SK-MEL-5 (cell line): ENCODE measurements around a stretch of chr18.

RAMPAGE:
- cytosol, long total RNA = no peak
- long total RNA = no peak
- nucleus, long total RNA = no peak
Observed at GRCh38 chr18:50611223-50611951, 51.5 kb downstream of the MAPK4 start.

GRCh38 chr18:50654112-50654628 lies 94.3 kb downstream of the MAPK4 start:
RAMPAGE:
- cytosol, long total RNA = no peak
- long total RNA = no peak
- nucleus, long total RNA = no peak

DNA sequence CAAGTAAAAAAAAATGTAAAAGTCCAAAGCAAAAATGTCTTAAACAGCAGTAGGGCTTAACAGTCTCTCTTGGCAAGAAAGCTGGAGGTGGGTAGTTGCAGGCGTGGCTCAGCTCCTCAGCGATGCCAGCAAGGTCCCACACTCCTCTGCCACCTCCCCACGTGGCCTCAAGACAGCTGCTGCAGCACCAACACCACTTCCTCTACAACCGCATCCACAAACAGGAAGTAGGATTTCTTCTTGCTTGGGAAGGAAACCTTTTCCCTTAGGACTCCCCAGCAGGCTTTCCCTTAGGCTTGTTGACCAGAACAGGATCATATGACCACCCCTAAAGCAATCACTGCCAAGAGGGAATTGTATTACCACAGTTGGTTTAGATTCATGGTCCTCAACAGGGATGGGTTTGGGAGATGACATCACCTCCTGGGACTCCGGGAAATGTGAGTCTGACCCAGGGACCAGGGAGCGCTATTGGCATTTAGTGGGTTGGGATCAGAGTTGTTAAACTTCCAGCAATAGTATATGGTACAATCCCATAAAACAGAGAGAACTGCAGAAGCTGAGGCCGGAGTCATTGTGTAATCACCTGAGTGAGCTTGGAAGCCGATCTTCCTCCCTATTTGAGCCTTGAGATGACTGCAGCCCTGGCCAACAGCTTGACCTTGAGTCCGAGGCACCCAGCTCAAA lies 97.2 kb downstream of the MAPK4 start:
RAMPAGE:
- cytosol, long total RNA = no peak
- long total RNA = no peak
- nucleus, long total RNA = no peak

GRCh38 chr18:50674242-50674789 lies 114.4 kb downstream of the MAPK4 start:
RAMPAGE:
- cytosol, long total RNA = no peak
- long total RNA = no peak
- nucleus, long total RNA = no peak

DNA sequence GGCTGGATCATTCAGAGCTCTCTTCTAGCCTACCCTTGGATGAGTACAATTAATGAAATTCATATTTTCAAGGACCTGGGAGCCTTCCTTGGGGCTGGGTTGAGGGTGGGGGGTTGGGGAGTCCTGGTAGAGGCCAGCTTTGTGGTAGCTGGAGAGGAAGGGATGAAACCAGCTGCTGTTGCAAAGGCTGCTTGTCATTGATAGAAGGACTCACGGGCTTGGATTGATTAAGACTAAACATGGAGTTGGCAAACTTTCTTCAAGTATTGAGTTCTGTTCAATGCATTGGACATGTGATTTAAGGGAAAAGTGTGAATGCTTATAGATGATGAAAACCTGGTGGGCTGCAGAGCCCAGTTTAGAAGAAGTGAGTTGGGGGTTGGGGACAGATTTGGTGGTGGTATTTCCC lies 54.4 kb downstream of the SMAD4 start:
RAMPAGE:
- cytosol, long total RNA = no peak
- long total RNA = no peak
- nucleus, long total RNA = no peak

DNA sequence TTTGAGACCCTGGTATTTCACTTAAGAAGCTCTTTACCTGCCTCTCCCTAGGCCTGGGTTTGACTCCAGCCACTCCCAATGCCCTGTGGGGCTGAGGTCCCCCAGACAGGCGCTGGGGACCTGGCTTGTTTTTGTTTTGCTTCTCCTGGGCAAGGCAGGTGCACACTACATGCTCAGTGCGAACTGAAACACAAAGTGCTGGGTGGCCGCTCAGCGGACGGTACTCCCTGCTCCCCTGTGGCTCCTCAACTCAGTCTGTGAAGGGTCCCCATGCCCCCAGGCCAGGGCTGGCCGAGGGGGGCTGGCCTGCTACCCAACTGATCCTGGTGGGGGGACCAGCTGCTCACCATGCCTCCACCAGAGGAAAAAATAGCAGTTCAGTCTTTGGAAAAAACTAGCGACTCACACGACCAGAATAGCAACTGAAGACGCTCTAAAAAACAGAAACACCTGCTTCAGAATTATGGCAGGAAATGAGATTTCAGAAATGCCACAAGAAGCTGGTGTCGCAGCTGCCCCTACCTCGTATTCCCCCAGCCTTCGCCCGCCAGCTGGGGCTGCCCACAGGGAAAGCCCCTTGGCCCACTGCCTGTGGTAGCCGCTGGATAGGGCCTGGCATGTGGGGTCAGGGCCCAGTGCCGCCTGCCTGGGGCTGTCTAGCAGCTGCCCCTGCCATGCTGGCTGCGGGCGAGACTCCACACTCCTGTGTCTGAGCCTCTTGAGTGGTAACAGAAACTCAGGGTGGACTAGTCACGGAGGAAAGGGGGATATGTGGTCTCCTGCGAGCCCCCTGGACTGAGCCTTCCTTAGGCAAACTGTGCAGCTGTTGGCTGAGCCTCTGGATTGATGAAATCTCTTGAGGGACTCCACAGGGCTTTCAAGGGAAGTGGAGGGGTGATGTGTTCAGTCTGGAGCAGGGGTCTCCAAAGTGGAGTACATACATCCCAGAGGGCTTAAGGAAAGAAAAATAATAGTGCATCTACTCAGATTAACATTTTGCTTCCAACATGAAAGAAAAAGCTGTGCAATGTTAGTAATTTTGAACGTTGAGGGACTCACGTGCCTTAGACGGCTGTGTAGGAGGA lies 43.6 kb downstream of the MEX3C start:
RAMPAGE:
- cytosol, long total RNA = no peak
- long total RNA = no peak
- nucleus, long total RNA = no peak

DNA sequence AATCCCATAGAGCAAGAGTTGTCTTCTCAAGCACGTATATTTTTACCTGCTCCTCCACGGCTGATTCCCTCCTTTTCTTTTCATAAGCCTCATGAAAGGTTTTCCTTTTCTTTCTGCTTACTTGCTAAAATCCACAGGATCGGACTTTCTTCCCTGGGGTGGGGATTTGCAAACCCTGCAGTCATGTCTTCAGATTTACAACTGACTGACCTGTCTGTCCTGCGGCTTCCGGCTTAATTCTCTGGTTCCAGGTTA lies 66.3 kb upstream of the DCC start:
RAMPAGE:
- cytosol, long total RNA = no peak
- long total RNA = no peak
- nucleus, long total RNA = no peak

GRCh38 chr18:52341805-52342378 lies 1.9 kb downstream of the DCC start:
RAMPAGE:
- cytosol, long total RNA = no peak
- long total RNA = no peak
- nucleus, long total RNA = no peak

GRCh38 chr18:54262253-54262461 lies 7.2 kb upstream of the POLI start:
RAMPAGE:
- cytosol, long total RNA = no peak
- long total RNA = no peak
- nucleus, long total RNA = no peak

DNA sequence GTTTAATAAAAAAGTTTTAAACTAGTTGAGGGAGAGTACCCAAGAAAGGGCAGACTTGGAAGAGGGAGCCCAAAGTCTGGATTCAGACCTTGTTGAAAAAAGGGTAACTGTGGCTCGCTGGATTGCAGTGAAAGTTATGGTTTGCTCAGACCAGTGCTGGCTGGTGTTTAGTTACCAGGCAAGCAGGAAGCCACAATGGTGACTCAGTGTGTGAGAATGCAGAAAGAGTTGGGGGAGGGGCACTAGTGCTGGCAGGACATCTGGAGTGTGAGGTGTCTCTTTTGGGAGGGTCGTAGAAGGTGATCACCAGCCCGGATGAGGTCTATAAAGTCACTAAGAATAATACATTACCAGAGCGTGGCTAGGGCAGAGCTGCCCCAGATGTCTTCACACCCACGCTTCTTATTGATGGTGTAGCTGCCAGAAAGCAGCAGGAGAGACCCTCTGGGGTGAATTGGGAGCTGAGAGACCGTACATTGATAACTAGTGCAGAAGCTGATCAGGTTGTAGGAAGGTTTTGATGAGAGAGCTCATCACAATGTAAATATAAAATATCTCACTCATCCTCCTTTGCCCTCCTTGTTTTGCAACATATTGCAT lies 31.1 kb downstream of the C18orf54 start:
RAMPAGE:
- cytosol, long total RNA = no peak
- long total RNA = no peak
- nucleus, long total RNA = no peak

DNA sequence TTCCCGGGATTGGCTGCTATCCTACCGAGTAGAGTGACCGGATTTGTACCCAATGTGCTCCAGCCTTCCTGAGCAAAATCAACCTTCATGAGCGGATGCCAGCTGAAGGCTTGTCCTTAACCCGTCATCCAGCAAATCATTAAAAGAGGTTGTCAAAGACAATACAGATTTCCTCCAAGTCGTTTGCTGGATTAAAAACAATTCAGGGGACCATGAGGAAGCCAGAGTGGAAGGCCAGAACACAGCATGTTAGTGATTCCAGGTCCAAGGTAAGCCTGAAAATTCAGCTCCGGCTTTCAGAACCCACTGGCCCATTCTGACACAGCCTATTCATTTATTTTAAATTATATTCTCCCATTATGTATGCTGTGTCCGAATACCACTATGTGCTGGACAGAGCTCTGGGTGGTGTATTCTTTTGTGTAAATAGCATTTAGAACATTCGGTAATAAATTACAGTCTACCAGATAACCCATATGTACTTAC lies 76.8 kb upstream of the DYNAP start:
RAMPAGE:
- cytosol, long total RNA = no peak
- long total RNA = no peak
- nucleus, long total RNA = no peak

DNA sequence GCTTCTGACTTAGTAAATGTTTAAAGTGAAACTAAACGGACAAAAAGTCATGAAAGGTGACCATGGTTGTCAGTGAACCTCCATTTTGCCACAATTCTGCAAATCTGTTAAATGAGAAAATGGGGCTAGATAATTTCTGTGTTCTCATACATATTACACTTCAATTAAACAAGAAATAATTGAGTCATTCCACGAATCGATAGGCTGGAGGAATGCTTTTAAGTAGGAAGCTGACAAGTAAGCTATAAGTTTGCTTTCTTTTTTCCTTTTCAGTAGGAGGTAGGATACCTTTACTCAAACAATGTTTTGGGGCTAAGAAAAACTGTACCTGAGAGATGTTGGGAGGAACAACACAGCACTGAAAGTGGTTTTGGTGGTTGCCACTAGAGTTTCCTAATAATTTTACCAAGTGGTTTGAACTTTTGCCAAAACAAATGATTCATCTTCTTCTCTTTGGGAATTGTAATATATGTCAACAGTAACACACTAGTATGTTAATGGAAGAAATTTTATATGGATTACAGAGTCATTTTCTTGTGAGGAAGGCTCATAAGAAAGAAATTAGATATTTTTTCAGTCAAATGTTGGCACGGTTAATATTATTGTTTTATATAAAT lies 17.2 kb downstream of the DYNAP start:
RAMPAGE:
- cytosol, long total RNA = no peak
- long total RNA = no peak
- nucleus, long total RNA = no peak

RAMPAGE:
- cytosol, long total RNA = no peak
- long total RNA = no peak
- nucleus, long total RNA = no peak
Observed at GRCh38 chr18:54674678-54675057, 83.6 kb downstream of the DYNAP start.

DNA sequence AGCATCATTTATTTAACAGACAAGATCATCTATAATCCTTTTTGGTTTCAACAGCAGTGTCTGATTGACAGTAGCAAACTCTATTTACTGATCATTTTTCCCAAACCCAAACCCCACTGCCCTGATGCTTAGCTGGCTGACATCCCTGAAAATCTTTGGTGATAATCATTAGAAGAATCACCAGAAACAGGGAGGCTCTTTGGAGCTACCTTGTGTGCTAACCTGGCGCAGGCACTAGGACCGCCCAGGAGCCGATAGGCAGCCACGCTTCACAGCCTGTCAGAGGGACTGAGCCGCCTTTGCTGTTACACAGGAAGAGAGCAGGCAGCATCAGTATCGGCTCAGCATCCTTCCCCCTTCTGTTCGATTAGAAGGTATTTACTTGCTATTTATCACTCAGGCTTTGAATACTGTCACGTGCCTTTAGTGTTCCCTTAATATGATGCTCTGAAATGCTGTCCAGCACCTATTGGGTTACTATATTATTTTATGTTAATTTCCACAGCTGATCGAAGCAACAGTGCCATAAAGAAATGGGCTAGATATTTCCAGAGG lies 110.6 kb upstream of the RAB27B start:
RAMPAGE:
- cytosol, long total RNA = no peak
- long total RNA = no peak
- nucleus, long total RNA = no peak

DNA sequence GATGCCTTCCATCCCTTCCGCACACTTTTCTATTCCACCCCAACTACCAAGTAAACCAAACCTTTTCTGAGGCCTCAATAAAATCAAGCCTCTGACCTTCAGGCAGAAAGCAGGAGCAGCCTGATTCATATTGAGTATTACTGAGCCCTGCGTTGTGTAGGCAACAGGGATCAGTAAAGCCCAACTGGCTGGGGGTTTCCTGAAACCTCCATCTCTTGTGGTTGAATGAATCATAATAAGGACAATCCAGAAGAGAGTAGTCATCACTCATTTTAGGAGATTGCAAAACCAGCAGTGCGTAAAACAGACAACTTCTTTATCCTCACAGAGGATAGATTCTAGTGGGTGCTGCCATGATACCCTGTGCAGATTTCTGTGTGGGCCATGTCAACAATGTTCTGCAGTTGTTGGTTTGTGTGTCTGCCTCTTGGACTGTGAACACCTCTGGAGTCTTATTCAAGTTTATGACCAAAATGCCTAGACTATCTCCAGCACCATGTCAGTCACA lies 52.0 kb upstream of the RAB27B start:
RAMPAGE:
- cytosol, long total RNA = no peak
- long total RNA = no peak
- nucleus, long total RNA = no peak

DNA sequence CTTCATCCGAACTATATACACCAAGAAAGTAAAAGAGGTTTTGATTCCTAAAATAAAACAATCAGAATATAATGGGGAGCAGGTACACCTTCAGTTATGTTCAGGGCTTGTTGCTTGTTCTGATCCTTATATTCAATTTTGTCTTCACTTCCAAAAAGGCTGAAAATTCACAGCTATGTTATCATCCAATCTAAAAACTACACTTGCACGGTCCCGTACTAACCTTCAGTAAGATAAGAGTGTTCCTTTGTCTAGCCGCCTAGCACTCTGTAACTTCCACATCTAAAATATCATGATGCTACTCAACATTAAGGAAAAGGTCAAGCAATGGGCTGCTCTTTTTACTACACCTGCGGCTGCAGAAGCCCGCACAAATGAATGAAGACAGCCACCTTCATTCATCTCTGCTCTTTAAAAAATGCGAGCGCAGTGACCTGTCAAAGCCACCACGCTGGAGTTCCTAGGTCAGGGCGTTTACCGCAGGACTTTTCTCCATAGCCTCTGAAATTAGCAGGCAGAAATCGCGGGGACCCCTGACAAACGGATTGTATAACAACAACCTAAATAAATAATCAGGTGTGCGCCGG lies 678 bp downstream of the CCDC68 start:
RAMPAGE:
- cytosol, long total RNA = no peak
- long total RNA = no peak
- nucleus, long total RNA = no peak

RAMPAGE:
- cytosol, long total RNA = no peak
- long total RNA = no peak
- nucleus, long total RNA = no peak
Observed at GRCh38 chr18:55400515-55401536, 187.2 kb downstream of the TCF4 start.

GRCh38 chr18:55404772-55405270 lies 183.2 kb downstream of the TCF4 start:
RAMPAGE:
- cytosol, long total RNA = no peak
- long total RNA = no peak
- nucleus, long total RNA = no peak

DNA sequence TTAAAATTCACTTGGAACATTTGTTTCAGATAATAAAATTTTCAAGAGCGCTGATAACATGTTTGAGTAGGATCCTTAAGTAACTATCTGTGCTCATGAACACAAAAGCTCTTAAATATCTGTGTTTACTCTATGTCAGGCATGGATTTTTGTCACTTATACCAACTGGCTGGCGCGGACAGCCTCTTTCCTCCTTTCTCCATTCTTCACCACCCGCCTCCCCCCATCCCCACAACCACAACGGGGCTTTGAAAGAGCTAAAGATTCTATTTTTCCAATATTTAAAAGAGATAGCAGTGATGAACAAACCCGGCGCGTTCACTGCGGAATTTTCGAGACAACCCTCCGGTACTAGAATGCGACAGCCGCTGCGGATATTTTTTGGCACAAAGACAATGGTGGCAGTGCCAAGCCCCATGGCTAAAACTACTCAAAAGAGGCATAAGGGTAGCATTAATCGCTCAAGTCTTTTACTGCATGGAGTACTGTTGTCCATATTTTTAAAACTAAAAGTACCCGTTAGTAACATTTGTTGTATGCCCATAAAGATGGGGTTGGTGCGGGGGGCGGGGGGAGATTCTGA lies 181.4 kb downstream of the TCF4 start:
RAMPAGE:
- cytosol, long total RNA = no peak
- long total RNA = no peak
- nucleus, long total RNA = no peak

DNA sequence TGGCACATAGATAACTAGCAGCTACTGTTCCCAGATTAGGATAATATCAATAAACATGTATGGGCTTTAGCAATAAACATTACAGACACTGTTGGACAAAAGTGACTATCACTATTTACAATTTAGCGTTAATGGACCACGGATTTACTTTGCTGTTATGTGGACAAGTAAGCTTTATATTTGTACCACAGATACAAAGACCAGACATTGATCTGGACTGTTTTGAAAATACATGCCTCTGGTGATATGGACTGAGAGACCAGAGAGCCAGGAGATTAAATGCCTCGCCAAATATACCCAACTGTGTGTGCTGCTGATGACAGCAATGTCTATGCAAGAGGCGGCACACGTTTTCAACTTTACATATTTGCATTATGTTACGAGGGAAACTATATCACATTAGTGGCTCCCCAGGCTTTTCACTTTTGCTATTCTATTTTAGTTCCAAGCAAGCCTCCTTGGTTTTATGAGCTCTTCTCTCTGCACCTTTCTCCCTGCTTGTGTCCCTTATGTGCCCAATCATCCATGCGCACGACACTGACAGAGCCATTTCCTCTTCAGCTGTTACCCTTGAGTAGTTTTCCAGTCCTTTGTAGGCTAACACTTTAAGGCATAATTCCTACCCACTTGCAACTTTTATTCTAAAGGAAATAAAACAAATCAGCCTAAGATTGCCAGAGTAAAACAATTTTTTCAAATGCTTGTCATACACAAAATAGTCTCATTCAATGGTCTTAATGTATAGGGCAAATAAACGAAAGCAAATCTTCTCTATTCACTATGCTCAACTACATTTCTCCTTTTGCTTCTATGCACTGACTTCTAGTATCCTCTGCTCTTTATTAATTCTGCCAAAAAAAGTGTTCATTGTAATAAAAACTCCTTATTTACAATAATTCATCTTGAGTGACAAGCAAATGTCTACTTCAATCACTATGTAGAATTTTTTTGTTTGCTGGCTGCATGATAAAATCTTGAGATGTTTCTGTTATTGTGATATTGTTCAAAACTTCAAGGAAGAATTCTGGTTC lies 154.3 kb downstream of the TCF4 start:
RAMPAGE:
- cytosol, long total RNA = no peak
- long total RNA = no peak
- nucleus, long total RNA = no peak